GM12892 (cell line): ENCODE results near the gene STARD8.

- RRBS: 17% methylated on average over 1 of the region's 14 CpGs
These were observed 1.4 kb downstream of the MSN start for GRCh38 chrX:65668453-65669618.

GRCh38 chrX:65673669-65674357 lies 6.4 kb downstream of the MSN start:
- RRBS: no CpG with 5 or more reads among the region's 4 CpGs

- RRBS: no CpG with 5 or more reads among the region's 2 CpGs
These were observed 36.7 kb downstream of the MSN start for GRCh38 chrX:65704087-65704624.

- RRBS: no CpG with 5 or more reads among the region's 3 CpGs
These were observed 73.4 kb downstream of the MSN start for GRCh38 chrX:65740529-65741529.

GRCh38 chrX:65743701-65744431 lies 76.4 kb downstream of the MSN start:
- RRBS: no CpG with 5 or more reads among the region's 3 CpGs

DNA sequence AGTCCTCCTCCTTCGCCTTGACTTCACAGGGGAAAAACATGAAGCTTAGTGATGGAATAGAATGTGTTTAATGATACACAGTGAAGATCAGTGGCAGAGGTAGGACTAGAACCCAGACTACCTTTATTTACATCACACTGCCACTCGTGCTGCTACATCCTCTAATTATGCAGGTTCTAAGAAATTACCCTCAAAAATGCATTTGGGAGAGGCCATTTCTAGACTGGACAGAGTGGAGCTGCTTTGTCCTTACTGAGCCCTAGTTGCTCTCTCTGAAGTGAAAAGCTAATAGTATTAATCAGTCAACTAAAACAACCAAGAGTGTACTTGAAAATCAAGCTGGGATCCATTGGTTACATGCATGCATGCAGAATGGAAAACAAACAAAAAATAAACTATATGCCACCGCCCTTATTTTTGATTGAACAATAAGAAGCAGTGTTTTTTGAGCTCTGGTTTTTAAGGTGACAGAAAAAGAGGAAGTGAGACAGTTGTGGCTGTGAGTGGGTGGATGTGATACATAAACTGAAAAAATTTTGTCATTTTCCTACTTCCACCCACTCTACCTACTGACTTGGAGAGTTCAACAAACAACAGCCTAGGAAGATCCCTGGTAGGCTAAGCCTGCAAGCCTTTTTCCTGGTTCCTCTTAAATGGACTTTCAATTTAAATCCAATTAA lies 6.8 kb upstream of the VSIG4 start:
- RRBS: no CpG with 5 or more reads among the region's 3 CpGs

- RRBS: no CpG with 5 or more reads among the region's 3 CpGs
These were observed 39.9 kb downstream of the YIPF6 start for GRCh38 chrX:68538642-68539189.

DNA sequence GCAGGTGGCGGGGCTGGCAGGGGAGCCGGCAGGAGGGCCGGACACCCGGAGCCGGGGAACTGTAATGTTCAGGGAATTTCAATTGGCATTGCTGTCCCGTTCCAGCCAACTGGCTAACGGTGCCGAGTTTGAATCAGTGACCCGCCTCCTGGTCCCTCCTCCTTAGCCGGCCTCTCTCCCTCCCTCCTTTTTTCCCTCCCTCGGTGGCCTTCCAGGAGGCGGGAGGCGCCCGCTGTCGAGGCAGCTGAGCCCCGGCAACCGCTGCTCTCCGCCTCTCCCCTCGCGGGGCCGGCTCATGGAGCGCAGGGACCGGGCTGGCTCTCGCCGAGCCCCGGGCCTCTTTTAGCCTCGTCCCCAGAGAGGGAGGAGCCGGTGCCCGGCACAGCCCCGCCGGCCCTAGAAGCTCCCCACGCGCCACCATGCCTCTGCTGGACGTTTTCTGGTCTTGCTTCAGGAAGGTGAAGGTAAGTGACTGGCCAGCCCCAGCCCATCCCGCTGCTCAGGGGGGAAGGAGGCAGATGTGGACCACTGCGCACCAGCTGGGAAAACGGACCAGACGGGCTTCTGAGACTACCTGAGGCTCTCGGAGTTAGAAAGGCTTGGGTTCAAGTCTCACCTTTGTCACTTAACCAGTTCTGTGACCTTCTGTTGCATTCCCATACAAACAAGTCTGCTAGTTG lies at the start of gene STARD8:
STARD8 (plus strand) TSS at position 203 of the 680 bp plus-strand sequence.
- RRBS: 61% methylated on average over 11 of the region's 39 CpGs

DNA sequence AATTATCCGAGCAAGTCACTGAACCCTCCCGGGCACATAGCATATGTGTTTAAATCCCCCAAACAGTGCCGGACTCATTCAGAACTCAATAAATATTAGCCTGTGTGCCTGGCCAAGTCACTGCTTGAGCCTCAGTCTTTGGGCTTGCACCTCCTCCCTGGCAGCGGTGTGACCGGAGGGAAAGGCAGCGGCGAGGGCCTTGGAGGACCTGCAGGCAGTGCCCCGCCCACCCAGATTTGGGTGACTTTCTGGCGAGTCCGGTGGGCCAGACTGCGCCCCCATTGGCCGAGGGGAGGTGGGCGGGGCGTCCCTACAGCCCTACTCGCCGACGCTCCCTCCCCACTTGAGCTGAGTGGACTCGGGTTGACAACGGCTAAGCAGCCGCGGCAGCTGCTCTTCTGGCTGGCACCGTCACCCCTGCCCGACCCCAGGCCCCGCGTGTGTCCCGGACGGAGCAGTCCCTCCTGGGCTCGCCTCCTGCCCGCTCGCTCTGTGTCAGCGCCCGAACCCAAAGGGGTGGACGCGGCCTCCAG lies 45.9 kb downstream of the STARD8 start:
- RRBS: 56% methylated on average over 6 of the region's 34 CpGs

DNA sequence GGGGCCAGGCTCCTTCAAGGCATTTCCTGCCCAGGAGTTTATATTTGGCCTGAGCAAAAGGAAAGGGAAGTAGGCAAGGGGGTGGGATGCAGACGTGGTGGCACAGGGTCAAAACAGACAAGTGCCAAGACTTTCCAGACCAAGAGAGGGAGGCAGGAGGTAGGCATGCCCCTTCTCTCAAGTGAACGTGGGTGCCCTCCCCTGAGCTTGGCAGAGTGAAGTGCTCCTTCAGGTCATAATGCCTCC lies 56.1 kb downstream of the STARD8 start:
- RRBS: no CpG with 5 or more reads among the region's 2 CpGs

DNA sequence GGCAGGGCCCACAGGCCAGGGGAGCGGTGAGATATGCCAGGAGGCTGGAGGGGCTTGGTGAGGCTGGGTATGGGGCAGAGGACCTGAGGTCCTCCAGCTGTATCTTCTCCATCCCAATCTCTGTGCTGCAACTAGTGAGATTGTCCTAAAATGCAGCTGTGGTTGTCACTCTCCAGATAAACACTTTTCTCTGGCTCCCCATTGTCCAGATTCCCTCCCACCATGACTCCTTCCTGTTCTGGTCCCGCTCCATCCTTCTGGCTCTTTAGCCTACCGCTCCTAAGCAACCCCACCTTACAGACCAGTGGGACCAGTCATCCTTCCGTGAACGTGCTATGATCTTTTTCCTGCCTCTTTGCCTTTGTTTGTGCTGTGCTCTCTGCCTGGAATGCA lies 72.0 kb downstream of the STARD8 start:
- RRBS: no CpG with 5 or more reads among the region's 5 CpGs

- RRBS: no CpG with 5 or more reads among the region's 1 CpG
These were observed 100.7 kb downstream of the EFNB1 start for GRCh38 chrX:68929523-68929894.

- RRBS: no CpG with 5 or more reads among the region's 14 CpGs
These were observed 161.1 kb downstream of the EFNB1 start for GRCh38 chrX:68989829-68990328.

DNA sequence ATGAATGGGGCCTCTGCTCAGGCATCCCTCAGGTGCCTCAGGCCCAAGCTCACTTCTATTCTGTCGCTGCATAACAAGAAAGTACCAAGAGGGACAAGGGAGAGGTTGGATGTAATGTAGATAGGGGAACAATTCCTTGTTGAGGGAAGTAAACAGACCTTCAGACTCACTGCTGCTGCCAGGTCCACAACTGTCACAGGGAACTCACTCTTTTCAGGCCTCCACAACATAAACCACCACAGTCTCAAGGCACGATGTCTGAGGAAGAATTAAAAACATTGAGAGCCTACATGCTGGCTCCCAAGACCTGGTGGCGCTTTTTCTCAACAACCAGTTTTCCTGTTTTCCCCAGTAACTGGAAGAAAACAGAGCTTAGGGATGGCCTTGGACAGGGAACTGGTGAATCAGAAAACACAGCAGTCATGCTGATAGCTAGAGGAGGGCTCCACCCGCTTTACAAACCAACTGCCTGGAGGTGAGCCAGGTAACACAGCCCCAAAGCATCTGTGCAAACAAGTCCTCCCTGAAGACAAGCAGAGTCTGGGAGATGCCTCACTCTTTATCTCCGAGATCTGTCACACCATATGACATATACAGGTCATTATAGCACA lies 14.4 kb upstream of the AWAT1 start:
- RRBS: no CpG with 5 or more reads among the region's 5 CpGs

- RRBS: no CpG with 5 or more reads among the region's 5 CpGs
These were observed 29.2 kb downstream of the DLG3 start for GRCh38 chrX:70473708-70474433.

- RRBS: no CpG with 5 or more reads among the region's 9 CpGs
These were observed 34.4 kb downstream of the DLG3 start for GRCh38 chrX:70478788-70479749.

GRCh38 chrX:70480274-70481172 lies 35.9 kb downstream of the DLG3 start:
- RRBS: no CpG with 5 or more reads among the region's 14 CpGs

- RRBS: no CpG with 5 or more reads among the region's 2 CpGs
These were observed 36.8 kb downstream of the DLG3 start for GRCh38 chrX:70481520-70481788.

- RRBS: no CpG with 5 or more reads among the region's 11 CpGs
These were observed 39.0 kb upstream of the SLC7A3 start for GRCh38 chrX:70969706-70970429.

DNA sequence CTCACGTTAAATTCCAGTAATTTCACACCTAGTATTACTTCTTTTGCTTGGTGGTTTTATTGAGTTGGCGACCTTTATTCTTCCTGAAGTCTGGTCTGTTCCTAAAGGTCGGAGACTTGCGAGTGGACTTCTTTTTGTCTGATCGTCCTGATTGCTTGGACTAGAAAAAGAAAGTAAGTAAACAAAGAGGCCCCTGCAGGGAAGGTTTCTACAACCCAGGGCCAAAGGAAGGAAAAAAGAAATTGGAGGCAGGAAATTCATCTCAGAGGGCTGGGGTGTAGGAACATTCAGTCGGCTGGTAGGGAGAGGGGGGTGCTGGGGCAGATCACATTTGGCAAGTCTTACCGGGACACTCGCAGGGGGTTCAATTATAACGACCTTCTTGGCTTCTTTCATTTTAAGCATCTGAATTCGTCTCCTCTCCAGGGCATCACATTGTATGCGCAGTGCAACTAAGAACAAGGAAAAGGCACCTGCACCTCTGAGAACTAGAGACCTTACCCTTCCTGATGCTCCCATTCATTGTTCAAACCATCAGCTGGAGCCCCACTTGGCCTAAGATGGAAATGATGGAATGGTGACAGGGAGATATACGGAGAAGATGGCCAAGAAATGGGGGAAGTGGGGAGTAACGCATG lies 2.5 kb downstream of the CXorf65 start:
- RRBS: no CpG with 5 or more reads among the region's 13 CpGs